ENCODE measurements around a stretch of chr15.

GRCh38 chr15:58506027-58506669 lies 74.4 kb downstream of the LIPC start:
- PRO-cap, 2 experiments: no peak in any of the 2 experiments
- RAMPAGE, long total RNA, 4 experiments: no peak in any of the 4 experiments

GRCh38 chr15:58518553-58519154 lies 86.9 kb downstream of the LIPC start:
- PRO-cap, 2 experiments: no peak in any of the 2 experiments
- RAMPAGE, long total RNA, 4 experiments: no peak in any of the 4 experiments

DNA sequence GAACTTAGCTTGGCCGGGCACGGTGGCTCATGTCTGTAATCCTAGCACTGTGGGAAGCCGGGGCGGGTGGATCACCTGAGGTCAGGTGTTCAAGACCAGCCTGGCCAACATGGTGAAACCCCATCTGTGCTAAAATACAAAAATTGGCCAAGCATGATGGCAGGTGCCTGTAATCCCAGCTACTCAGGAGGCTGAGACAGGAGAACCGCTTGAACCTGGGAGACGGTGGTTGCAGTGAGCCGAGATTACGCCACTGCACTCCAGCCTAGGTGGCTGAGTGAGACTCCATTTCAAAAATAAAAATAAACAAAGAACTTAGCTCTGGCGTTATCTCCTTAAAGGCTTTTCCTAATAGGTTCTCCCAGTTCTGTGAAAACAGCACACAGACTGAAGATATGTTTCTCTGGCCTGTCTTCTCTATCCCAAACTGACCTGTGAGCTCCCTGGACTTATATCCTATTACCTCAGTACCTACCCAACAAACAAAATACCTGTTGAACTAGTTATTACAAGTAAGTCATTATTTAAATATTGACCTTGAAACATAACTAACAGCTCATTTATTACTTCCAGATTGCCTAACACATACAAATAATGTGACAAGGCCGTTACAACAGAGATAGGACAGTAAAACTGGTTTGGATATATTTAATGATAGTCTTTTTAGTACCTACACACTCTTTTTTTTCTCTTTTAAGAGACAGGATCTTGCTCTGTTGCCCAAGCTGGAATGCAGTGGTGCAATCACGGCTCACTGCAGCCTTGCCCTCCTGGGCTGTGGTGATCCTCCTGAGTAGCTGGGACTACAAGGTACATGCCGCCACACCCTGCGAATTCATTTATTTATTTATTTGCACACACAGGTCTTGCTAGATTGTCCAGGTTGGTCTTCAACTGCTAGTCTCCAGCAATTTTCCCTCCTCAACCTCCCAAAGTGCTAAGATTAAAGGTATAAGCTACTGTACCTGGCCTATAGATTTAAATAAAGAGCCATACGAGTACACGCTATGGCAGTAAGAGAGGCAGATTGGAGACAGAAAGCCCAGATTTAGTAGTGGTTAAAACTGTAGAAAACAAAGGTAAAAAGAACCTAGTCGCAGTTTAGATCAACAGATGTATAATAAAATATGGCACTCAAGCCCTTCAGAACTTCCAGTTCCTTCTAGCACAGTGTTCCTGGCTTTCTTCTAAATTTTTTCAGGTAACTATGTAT lies 145.0 kb downstream of the ADAM10 start:
- PRO-cap, 2 experiments: no peak in any of the 2 experiments
- RAMPAGE, long total RNA, 4 experiments: start-site peak on the minus strand in 1 of 4 experiments, centred at position 356 of the sequence, 6 reads per replicate

- PRO-cap, 2 experiments: no peak in any of the 2 experiments
- RAMPAGE, long total RNA, 4 experiments: no peak in any of the 4 experiments
Observed at GRCh38 chr15:58627572-58628101, 121.9 kb downstream of the ADAM10 start.

GRCh38 chr15:58770821-58771060 lies 361 bp upstream of the MINDY2 start:
- PRO-cap, 2 experiments: peak in 2 of 2 experiments; most common minus-strand start chr15:58770968 (in 2)
- RAMPAGE, long total RNA, 4 experiments: no peak in any of the 4 experiments

- PRO-cap, 2 experiments: no peak in any of the 2 experiments
- RAMPAGE, long total RNA, 4 experiments: no peak in any of the 4 experiments
Observed at GRCh38 chr15:59178139-59178754, 28.4 kb upstream of the LDHAL6B start.

GRCh38 chr15:59612581-59613145 lies 1.1 kb downstream of the GCNT3 start:
- PRO-cap, 2 experiments: no peak in any of the 2 experiments
- RAMPAGE, long total RNA, 4 experiments: no peak in any of the 4 experiments

- PRO-cap, 2 experiments: peak in 1 of 2 experiments; most common plus-strand start chr15:59689985 (in 1); most common minus-strand start chr15:59689952 (in 1)
- RAMPAGE, long total RNA, 4 experiments: no peak in any of the 4 experiments
Observed at GRCh38 chr15:59689713-59690465, 769 bp upstream of the BNIP2 start.

- PRO-cap, 2 experiments: no peak in any of the 2 experiments
- RAMPAGE, long total RNA, 4 experiments: no peak in any of the 4 experiments
Observed at GRCh38 chr15:60368629-60369805, 28.8 kb downstream of the ANXA2 start.

DNA sequence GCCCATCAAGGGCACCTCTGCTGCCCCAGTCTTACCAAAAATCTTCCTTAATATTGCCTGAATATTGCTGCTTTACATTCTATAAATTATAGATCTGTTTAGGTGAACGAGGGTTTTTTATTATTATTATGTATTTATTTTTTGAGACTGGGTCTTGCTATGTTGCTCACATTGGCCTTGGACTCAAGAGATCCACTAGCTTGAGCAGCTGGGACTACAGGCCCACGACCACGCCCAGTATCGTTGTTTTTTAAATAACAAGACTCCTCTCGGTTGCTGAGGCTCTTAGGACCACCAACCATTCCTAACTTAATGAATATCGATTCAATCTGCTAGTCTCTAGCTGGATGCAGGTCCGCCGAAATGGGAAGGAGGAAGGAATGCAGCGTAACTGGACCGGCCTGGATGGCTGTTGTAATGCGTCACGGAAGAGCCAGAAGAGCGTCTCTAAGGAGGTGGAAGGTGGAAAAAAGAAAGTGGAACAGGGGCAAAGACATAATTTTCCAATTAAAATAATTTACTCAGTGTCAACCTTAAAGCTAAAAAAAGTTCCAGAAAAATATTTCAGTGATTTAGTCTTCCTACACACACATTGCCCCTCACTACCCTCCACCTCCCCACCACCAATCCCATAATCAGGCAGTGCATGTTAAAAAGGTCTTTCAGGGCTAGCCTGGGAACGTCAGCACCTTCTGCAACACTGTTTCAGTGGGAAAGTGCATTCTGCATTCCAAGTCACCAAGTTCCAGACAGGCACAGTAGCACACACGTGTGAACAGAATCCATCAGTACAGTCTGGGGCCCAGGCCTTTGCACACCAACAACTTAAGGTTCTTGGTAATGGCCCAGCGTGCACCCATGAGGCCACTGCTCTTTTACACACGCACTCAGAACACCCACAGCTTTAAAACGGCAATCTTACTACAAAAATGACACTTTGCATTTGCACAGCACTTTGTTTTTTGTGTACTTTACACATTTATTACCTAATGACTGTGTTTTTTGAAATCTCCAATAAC lies 1.5 kb downstream of the ANXA2 start:
- PRO-cap, 2 experiments: no peak in any of the 2 experiments
- RAMPAGE, long total RNA, 4 experiments: no peak in any of the 4 experiments

DNA sequence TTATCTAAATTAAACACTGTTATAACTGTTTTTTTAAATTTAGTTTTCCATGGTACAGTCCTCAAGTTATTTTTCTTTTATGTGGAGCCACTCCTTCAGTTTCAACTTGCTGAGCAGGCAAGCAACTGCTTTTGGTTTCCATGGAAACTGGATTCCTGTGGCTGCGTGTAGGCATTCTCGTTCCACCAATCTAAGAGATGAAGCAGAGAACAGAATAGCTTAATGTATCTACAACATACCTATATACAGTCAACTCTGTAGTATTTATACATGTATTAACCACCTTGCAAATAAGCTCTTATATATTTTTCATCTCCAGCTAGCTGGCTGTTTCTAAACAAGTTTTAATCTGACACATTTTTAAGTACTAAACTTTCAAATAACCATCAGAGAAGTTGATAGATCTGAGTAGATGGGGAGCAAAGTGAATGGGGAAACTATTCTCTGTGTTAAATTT lies 25.8 kb upstream of the ANXA2 start:
- PRO-cap, 2 experiments: no peak in any of the 2 experiments
- RAMPAGE, long total RNA, 4 experiments: no peak in any of the 4 experiments

- PRO-cap, 2 experiments: no peak in any of the 2 experiments
- RAMPAGE, long total RNA, 4 experiments: no peak in any of the 4 experiments
Observed at GRCh38 chr15:60548035-60548417, 69.1 kb upstream of the ICE2 start.

GRCh38 chr15:60581357-60581805 lies 102.4 kb upstream of the ICE2 start:
- PRO-cap, 2 experiments: no peak in any of the 2 experiments
- RAMPAGE, long total RNA, 4 experiments: no peak in any of the 4 experiments

DNA sequence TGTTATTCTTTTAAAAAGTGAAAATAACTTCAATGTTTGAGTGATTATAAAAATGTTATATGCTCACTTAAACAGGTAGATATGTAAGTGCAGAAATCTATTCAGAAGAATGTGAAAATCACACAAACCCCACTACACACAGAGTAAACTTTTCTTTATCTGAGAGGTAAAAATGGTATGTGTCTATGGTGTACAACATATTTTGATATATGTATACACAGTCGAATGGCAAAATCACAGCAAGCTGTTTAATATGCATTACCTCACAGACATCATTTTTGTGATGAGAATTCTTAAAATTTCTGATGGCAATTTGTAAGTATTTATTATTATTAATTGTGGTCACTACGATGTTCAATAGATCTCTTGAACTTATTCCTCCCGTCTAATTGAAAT lies 263.3 kb upstream of the ICE2 start:
- PRO-cap, 2 experiments: no peak in any of the 2 experiments
- RAMPAGE, long total RNA, 4 experiments: no peak in any of the 4 experiments

DNA sequence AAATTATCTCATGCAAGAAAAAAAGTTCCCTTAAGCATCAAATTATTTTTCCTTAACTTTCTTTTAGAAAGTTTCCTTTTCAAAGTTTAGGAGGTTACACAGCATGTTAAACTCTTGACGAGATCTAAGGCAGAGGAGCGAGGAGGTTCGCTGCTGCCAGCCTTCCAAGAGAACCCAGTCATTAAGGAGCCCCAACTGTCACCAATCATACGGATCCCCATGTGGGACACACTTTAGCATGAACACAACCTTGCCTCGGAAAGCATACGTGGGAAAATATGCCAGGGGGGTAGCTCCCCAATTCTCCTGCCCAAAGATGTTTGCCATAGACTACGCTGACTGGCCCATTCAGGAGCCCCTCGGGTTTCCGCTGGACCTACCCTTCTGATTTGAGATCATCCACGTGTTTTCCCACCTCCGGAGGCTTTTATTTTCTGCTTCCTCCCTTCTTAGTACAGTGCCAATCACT lies 284.5 kb upstream of the ICE2 start:
- PRO-cap, 2 experiments: no peak in any of the 2 experiments
- RAMPAGE, long total RNA, 4 experiments: no peak in any of the 4 experiments

DNA sequence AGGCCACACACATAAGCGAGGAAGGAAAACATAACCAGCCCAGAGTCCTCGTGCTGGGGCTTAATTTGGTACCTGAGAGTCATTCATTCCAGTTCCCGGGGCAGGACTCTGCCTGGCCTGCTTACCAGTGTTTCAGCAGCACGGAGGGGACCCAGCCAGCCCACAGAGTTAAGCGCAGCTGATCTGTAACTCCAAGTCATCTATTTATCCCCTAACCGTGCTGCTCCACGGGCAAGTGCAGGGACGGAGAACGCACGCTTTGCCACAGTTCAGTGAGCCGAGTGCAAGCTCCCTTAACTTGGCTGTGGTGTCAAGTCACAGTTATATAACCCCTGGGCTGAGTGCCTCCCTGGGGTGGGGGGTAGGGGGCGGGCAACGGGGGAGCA lies 302.4 kb upstream of the ICE2 start:
- PRO-cap, 2 experiments: no peak in any of the 2 experiments
- RAMPAGE, long total RNA, 4 experiments: no peak in any of the 4 experiments

GRCh38 chr15:60844931-60845385 lies 366.0 kb upstream of the ICE2 start:
- PRO-cap, 2 experiments: no peak in any of the 2 experiments
- RAMPAGE, long total RNA, 4 experiments: no peak in any of the 4 experiments

DNA sequence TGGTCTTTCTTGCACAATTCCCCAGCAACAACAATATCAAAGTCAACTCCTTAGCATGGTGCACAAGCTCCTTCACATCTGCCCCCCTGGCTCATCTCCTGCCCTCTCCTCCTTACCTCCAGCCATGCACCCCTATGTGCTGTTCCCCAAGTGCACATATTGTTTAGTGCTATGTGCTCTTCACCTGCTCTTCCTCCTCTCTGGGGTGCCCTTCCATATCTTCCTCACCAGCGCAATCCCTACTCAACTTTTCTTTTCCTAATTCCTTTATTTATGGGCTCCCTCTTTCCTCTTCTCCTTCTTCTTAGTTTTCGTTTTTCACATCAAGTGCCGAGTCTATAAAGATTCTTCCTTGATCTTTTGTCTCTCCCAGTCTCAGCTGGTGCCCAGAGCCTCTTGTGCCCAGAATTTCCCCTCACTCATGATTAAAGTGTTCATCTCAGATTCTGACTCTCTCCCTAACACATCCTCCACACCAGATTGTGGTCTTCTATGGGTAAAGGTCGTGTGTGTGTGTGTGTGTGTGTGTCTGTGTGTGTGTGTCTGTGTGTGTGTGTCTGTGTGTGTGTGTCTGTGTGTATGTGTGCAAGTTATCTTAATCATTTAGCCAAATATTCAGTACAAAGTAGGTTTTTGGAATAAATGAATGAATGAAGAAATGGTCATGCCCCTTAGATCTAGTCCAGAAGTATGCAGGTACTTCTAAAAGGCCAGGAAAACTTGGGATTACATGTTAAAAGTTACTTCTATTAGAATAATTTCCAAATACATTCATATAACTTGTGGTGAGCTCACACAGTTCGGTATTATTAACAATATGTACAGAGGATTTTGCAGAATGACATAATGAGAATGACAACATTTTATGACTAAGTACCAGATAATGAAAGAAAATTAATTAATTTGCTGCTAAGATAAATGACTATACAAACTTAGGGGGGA lies 356.1 kb downstream of the RORA start:
- PRO-cap, 2 experiments: no peak in any of the 2 experiments
- RAMPAGE, long total RNA, 4 experiments: start-site peak on the minus strand in 1 of 4 experiments, centred at position 330 of the sequence, 5 reads per replicate

GRCh38 chr15:61020071-61020778 lies 208.9 kb downstream of the RORA start:
- PRO-cap, 2 experiments: no peak in any of the 2 experiments
- RAMPAGE, long total RNA, 4 experiments: start-site peak on the minus strand in 3 of 4 experiments, at chr15:61020226-61020549 at its widest, 5 to 17 reads per replicate

GRCh38 chr15:61171265-61171757 lies 57.8 kb downstream of the RORA start:
- PRO-cap, 2 experiments: no peak in any of the 2 experiments
- RAMPAGE, long total RNA, 4 experiments: no peak in any of the 4 experiments

All from upper lobe of left lung (tissue), 5 donors.